Iris pigment epithelial cell (primary cell): Measurements from ENCODE around the gene SERPINA3.

DNA sequence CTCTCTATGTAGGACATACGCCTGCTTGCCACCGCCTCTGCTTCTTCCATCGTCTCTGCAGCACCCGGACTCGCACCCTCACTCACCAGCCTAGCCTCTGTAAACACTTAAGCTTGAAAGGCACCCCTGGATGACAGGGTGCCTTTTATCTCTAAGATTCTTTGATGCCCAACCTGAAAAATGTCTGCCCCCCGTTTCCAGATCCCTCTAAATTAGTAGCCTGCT is 19.0 kb downstream of the OTUB2 start:
- RRBS: no CpG with 5 or more reads among the region's 6 CpGs

- RRBS: 90% methylated on average over 5 of the region's 17 CpGs
Measured at GRCh38 chr14:94111452-94112159, 17.8 kb downstream of the IFI27L2 start.

DNA sequence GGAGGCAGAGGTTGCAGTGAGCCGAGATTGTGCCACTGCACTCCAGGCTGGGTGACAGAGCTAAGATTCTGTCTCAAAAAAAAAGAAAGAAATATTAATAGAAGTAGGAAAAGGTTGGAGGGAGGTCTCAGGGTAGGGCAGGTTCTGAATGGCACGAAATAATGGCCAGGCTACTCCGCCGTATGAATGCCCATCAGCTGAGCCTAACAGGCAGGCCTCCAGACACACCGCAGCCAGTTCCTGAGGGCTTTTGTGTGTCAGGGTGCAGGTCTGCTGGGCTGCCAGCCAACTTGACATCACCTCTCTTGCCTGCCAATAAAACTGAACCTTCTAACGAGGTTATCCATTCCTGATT is 16.0 kb downstream of the IFI27L2 start:
- RRBS: no CpG with 5 or more reads among the region's 6 CpGs

GRCh38 chr14:94393387-94393804 is 5.0 kb upstream of the SERPINA1 start:
- RRBS: no CpG with 5 or more reads among the region's 7 CpGs

- RRBS: no CpG with 5 or more reads among the region's 7 CpGs
Measured at GRCh38 chr14:94572835-94573352, 8.3 kb upstream of the SERPINA5 start.

GRCh38 chr14:94601804-94602641 is 10.2 kb upstream of the SERPINA3 start:
- RRBS: no CpG with 5 or more reads among the region's 9 CpGs

GRCh38 chr14:94612000-94612634 is at the start of gene SERPINA3:
Gene SERPINA3 (plus strand): TSS chr14:94612391.
- RRBS: no CpG with 5 or more reads among the region's 4 CpGs

- RRBS: 2% methylated on average over 10 of the region's 26 CpGs
Measured at GRCh38 chr14:94689467-94689921, 77.3 kb downstream of the SERPINA3 start.

DNA sequence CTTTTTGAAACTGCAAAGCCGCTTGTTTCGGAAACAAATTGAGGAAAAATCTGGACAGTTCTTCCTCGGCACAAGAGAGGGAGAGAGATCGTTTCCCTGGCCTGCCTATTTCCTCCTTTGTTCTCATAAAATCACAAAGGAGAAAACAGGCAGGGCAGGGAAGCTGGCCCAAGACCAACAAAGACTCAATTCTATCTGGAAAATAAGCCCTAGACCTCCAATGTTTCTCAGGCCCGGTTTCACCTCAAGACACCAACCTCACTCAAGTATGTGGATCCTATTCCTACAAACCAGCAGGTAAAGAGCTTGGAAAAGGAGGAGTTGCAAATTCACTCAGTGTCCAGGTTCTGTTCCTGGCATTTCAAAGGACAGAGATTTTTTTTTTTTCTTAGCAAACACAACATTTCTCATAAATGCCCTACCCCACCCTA is 19.5 kb downstream of the DICER1 start:
- RRBS: no CpG with 5 or more reads among the region's 5 CpGs

GRCh38 chr14:95185958-95186597 is 28.7 kb upstream of the DICER1 start:
- RRBS: no CpG with 5 or more reads among the region's 15 CpGs

GRCh38 chr14:95256029-95256620 is 63.6 kb downstream of the CLMN start:
- RRBS: no CpG with 5 or more reads among the region's 12 CpGs

- RRBS: no CpG with 5 or more reads among the region's 3 CpGs
Measured at GRCh38 chr14:95326921-95327421, 7.3 kb upstream of the CLMN start.

GRCh38 chr14:95444343-95444684 is 72.1 kb downstream of the SYNE3 start:
- RRBS: no CpG with 5 or more reads among the region's 7 CpGs

- RRBS: no CpG with 5 or more reads among the region's 4 CpGs
Measured at GRCh38 chr14:95468646-95469288, 47.7 kb downstream of the SYNE3 start.

- RRBS: no CpG with 5 or more reads among the region's 5 CpGs
Measured at GRCh38 chr14:95536689-95537028, 1.8 kb downstream of the GLRX5 start.

- RRBS: 97% methylated on average over 6 of the region's 29 CpGs
Measured at GRCh38 chr14:96091293-96092313, 52.4 kb downstream of the C14orf132 start.

DNA sequence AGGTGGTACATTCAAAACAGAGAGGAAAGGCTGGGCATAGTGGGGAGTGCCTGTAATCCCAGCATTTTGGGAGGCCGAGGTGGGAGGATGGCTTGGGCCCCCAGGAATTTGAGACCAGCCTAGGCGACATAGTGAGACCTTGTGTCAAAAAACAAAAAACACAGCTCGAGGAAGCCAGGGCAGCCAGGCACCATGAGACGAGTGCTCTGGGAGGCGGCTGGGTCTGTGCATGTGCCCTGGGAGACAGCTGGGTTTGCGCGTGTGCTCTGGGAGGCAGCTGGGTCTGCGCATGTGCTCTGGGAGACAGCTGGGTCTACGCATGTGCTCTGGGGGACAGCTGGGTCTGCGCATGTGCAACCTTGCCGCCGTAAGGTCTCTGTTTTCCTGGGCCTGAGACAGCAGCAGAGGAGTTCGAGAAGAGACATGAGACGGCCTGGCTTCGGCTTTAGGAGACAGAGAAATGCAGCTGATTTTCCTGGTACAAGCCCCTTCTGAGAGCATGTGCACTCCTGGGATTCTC is 3.7 kb upstream of the BDKRB1 start:
- RRBS: no CpG with 5 or more reads among the region's 15 CpGs

DNA sequence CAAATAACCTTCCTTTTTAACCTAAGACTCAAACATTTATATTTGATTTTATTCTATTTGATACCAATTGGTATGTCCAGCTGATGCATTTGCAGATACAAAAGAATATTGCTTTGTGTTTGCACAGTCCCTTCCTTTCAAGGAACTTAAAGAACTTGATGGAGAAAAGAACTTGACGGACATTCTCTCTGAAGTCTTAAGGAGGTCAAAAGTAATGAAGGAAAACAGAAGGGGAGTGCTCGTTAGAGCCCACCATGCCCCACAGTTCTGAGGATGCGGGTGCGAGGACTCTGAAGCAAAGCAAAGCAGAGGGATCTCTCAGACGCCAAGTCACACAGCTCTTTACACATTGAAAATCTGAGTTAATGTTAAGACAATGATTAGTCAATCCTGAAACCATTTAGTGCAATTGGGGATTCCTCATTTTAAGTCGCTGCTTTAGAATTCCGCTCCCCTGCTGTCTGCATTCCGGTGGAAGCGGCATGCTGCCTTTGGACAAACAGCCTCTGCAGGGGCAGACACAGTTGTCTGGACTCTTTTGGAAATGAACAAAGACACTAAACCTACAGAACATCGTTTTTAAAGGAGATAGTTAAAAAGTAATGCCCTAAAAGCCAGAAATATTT is 26.3 kb downstream of the BDKRB1 start:
- RRBS: no CpG with 5 or more reads among the region's 10 CpGs

- RRBS: no CpG with 5 or more reads among the region's 2 CpGs
Measured at GRCh38 chr14:96536020-96536549, 33.9 kb downstream of the PAPOLA start.

DNA sequence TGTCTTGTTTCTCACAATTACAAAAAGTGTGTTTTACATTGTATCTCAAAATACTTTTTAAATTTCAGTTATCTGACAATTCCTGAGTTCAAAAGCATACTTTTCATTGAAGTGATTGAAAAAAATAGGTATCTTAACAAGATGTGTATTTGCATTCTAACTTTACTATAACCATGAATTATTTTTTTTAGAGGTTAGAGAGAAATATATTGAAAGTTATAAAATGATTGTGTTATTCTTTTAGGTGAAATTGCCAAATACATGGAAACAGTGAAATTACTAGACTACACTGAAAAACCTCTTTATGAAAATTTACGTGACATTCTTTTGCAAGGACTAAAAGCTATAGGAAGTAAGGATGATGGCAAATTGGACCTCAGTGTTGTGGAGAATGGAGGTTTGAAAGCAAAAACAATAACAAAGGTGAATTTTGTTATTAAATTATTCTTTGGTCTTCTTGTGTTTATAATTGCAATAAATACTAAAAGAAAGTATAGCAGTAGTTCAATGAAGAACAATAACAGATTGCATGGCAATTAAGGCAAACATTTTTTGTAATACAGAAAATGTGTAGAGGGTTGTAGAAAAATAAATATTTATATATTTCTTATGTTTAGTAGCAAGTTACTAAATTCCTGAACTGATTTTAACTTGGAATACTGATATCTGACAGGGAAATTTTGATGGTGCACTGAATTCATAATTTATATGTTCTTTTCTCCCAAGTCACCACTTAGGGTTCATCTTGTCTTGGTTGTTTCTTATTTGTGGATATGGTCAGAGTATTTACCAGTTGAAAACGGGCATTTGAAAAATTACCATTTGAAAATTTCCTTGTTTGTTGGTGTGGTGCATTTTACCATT is 63.4 kb downstream of the VRK1 start:
- RRBS: no CpG with 5 or more reads among the region's 2 CpGs